Parietal lobe (tissue), 2 donors: ENCODE measurements around a stretch of chr15.

GRCh38 chr15:101333982-101334340, 38.9 kb upstream of the SNRPA1 start:
- RAMPAGE, long total RNA: no peak

GRCh38 chr15:101439174-101440461, 49.9 kb downstream of the PCSK6 start:
- RAMPAGE, long total RNA: no peak

GRCh38 chr15:101487076-101487393, 2.5 kb downstream of the PCSK6 start:
- RAMPAGE, long total RNA: no peak

DNA sequence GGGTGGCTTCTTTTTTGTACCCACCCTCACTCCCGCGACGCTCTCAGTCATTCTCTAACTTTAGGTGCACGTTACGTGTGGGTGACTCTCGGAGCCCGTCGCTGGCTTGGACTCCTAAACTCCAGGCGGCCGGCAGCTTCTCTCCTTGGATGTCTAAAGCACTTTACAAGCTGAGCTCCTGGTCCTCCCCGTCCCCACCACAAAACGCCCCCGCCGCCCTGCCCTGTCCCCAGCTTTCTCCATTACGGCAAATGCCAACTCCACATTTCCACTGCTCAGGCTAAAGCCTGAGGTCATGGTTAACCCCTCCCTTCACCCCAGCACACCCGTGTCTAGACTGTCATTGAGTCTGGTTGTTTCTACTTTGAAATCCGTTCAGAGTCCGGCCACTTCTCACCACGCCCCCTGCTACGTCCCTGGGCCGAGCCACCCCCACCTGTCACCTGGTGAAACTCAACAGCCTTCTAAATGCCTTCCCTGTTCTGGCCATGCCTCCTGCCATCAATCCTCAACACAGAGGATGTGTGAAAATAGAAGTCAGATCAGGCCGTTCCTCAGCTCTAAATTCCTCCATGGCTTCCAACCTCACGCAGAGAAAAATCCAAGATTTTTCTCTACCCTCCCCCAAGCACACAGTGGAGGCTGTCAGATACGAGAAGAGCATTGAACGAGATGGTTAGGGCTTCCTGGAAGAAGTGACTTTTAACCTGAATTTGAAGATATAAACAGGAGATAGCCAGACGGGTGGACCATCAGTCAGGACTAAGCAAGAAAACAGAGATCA, 8.1 kb upstream of the PCSK6 start:
- RAMPAGE, long total RNA: no peak

DNA sequence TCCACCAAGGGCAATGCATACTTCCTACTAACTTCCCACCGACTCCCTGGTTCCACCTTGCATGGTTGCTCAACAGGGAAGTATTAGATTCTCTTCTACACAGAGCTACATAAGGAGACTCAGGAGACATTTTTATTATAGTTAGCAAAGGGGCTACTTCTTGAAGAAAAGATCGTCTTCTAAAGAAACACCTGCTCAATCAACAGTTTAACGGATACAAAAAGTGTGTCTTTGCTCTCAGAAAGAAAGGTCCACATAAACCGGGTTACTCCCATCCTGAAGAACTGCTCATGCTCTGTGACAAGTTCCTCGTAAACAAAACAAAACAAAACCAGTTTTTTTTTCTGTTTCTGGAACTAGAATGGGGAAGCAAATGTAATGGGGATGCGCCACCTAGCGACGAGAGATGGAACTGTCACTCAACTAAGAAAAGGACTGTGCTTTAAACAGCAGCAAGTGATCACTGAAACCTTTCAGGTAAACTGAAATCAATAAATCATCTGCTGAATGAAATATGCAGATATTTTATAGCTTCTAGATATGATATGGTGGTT, 11.1 kb downstream of the TM2D3 start:
- RAMPAGE, long total RNA: no peak

GRCh38 chr15:101641891-101642347, 10.3 kb downstream of the TM2D3 start:
- RAMPAGE, long total RNA: no peak

- RAMPAGE, long total RNA: no peak
Measured at GRCh38 chr15:101961408-101961732, 149.4 kb downstream of the OR4F15 start.